Gallbladder (tissue), 1 donor: ENCODE data around the genes TFAP2B and IL17F.

DNA sequence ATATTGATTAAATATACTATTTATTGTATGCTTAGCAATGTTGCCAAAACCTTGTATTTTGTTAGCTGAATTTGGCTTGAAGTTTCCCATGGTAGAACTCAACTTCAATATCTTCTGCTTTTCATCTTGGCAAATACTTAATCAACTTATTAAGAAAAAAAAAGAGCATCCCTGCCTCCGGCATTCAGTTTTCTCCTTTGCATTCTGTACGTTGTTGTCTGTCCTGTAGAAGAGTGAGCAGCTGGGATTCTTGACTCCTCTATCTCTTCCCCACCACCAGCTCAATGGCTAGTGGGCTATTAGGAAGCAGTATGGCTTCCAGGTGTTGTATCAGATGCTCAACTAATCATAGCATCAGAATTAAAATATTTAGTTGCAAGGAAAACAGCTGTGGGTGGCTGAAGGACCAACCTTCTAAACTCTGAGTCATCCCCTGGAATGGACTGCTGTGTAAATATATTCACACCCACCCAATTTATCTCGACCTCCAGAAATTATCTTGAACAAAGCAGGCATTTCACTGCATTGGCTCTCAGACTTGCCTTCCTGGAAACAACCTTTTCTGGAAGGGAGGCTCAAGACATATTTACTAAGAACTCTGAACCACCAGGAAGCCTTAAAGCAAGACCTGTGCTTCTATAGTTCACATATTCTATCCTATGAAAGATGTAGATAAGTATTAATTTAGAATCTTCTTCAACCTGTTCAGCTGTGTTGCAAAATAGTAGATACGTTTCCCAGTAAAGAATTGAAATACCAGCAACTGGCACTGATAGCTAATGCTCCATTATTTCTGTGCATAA is 57.2 kb upstream of the CD2AP start:
- PRO-cap, result no peak

- PRO-cap, result no peak
Observed at GRCh38 chr6:47477165-47477323, 545 bp upstream of the CD2AP start.

DNA sequence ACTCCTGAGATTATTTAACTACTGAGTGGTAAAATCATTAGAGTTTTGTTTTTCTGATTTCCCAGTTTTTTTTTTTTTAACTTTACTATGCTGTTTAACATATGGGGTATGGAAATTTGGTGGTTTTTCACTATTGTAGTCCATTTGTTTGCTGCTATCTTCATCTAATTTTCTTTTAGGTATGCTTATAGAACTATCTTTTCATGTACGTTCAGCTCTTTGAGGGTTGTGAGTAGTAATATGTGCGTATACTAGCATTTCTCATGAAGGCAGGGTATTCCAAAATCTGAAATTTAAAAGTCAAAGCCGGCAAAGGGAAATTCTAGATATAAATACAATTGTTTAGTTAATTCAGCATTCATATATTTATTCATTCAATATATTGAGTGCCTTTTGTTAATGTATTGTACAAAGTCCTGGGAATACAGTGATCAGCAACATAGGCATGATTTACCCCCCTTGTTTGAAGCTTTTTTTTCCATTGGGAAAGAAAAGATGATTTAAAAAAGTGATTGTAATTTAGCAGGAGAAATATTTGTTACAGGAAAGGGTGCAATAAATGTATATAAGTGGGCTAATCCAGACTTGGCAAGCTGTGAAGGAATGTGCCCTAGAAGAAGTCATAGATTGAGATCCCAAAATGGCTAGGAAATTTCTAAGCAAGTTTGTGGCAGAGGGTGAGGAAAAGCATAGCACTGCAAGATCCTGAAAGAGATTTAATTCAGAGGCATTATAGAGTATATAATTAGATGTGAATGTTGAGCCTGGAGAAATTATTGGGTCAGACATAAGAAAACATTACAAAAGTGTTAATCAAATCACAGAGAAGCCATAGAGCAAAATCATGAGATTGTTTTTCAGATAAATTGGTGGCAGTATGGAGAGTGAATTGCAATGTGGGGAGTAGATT is 89.7 kb downstream of the CD2AP start:
- PRO-cap, result no peak

GRCh38 chr6:47597532-47597922 is 100.9 kb upstream of the ADGRF4 start:
- PRO-cap, result no peak

DNA sequence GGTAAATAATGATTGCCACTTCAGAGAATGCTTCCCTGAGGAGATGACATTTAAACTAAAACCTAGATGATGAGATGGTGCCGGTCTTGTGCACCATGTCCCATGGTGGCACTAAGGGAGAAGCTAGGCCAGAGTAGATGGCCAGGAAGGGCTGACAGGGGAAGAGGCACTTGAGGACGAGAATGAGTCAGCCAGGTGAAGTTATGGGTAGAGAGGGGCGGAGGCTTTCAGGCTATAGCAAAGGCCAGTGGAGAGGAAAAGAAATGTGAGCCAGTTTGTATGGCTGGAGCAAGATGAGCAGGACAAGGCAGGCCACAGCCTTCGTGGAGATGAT is 44.7 kb upstream of the ADGRF4 start:
- PRO-cap, result no peak

DNA sequence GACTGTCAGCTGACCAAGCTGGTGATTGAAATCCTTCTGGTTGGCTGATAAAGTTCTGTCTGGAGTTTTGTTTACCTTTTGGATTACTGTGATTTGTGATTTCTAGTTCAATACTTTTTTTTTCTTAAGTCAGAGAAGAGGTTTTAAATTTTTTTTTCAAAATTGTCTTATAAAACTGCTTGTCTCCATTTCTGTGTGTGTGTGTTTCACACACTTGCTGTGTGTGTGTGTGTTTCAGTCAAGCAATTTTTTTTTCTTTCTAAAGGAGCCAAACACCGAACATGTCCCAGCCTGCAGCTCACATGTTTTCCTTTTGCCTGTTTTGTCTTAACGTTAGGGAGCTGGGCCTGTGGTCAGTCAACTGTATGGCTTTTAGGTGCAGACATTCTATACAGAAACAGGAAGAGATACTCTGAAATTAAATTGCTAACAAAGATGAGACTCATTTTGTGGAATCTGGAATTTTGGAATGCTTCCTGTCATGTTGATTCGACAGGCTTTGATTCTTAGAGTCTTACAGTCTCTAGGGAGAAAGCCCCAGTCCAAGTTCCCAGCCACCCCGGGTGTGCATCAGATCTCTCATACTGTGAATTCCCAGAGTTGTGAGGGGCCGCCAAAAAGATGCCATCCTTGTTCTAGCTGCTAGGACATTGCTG is 28.4 kb upstream of the ADGRF4 start:
- PRO-cap, result no peak

DNA sequence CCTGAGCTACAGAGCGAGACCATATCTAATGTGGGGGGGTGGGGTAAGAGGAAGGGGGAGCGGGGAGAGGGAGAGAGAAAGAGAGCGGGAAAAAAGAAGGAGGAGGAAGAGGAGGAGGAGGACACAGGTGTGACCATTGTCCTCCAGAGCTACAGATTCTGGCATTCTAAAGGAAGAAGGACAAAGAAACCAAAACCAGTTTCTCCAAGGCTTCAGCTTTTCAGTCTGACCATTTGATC is 542 bp upstream of the C6orf141 start:
- PRO-cap, result no peak

DNA sequence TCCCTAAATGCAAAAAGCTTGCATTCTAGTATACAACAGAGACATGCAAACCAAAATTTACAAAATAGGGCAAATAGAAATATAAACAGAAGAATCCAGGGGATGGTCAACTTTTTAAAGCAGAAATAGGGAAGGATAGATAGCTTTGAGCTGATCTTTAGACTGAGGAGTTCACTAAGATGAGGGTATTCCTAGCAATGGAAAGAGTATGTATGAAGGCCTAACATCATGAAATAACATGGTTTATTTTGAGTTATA is 296.1 kb upstream of the TFAP2D start:
- PRO-cap, result no peak

DNA sequence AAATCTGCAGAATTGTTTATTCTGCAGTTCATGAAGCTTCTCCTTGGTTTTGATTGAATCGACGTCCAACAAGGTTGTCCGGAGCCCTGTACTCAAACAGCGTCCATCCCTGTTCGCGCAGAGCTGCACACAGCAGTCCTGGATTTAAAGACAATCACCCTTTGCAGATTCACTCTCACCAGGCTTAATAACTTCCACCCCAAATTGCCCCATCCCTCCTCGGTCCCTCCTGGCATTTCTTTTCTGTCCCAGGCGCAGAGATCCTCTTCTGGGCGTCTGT is 1.4 kb upstream of the TFAP2B start:
- PRO-cap, result no peak

DNA sequence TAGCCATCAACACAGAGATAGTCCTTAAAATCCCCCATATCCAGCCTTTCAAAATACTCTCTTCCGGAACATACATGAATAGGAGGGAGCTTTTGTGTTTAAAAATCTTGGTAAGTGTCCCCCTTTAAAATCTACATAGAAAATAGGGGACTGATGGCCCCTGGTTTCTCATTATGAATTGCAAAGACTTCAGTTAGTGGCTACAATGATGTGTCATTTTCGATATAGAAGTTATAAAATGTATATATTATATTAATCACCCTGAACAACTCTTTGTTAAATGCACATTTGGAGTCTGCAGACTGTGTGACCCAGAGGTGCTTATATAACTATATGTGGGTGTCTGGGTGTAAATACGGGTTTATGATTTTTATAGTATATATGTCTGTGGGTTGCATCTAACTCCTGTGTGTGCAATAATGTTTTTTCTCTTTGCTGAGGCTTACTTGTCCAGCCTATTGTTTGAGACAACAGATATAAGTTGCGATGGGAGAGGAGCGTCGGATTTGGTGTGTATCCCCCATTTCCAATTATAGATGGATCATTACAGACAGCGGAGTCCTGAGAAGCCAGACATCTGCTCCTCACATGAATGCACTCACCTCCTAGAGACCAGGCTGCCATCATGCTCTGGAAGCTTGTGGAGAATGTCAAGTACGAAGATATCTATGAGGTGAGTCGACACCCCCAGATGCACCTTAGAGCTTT is at the start of gene TFAP2B:
TSS of gene TFAP2B (plus strand) at position 572 of the 708 bp plus-strand sequence.
- PRO-cap, result no peak

GRCh38 chr6:50842386-50842705 is 23.7 kb downstream of the TFAP2B start:
- PRO-cap, result no peak

GRCh38 chr6:50846417-50846800 is 27.7 kb downstream of the TFAP2B start:
- PRO-cap, result no peak

DNA sequence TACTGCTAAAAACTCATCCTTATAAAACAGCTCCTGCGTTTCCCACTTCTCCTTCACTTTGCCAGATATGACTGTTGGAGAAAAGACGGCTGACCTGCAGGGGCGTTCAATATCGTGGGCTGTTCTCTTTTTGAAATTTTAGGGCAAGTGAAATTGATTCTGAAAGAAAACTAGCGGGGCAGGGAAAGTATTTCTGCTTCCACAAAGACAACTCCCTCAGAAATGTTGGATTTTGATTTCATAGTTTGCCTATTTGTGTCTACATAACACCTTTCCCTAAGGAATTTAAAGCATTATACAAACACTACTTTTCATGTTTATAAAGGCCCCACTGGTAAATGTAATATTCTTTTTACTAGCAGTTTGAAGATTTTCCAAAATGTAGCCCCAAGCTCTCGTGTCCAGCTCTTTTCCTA is 206.9 kb downstream of the TFAP2B start:
- PRO-cap, result no peak

- PRO-cap, result no peak
Observed at GRCh38 chr6:52124566-52125224, 37.3 kb upstream of the PKHD1 start.

DNA sequence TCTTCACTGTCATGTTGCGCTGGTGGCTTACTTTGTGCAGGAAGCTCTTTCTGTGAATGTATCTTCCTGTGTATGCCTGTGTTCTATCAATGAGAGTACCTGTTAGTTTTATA is at the start of gene IL17F:
TSS of gene IL17F (minus strand) at position 84 of the 113 bp plus-strand sequence.
- PRO-cap, result no peak

DNA sequence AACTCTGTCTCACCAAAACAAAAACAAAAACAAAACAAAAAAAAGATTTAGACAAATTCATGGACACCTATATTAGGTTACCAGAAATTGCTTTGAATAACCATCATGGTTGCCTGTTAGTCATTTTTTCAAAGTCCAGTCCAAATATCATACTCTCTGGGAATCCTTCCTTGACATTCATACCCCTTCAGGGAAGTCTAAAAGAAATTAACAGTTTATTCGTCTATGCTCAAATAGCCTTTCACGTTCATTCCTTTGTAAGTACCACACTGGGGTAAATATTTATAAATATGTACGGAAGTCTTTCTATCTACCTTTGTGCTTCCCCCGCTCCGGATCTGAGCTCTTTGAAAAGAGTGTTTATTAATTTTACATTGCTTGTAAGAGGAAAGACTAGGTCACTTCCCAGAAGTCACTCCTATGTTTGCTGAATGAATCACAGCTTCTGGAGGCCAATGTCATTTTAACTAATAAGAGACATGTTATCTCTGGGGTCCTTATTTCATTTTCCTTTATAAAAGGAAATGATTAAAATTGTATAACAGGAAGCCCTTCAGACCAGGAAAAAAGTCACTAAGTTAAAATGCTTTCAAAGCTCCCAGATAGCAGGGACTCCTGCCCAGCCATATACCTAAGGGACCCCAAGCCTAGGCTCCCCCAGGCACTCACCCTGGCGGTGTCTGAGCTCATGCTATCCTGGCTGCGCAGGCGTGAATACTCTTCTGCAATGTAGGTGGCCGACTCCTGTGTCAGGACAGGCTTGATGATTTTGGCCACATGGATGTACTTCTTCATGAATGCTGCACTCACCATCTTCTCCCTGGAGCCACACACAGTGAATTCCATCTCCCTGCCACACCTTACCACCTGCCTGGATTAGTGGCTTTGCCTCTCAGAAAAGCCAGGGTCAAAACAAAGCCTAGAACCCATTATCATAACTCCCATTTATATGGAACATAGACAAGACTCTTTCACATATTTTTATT is 12.6 kb downstream of the MCM3 start:
- PRO-cap, result unidirectional peak, minus-strand start at position 340 of the sequence

DNA sequence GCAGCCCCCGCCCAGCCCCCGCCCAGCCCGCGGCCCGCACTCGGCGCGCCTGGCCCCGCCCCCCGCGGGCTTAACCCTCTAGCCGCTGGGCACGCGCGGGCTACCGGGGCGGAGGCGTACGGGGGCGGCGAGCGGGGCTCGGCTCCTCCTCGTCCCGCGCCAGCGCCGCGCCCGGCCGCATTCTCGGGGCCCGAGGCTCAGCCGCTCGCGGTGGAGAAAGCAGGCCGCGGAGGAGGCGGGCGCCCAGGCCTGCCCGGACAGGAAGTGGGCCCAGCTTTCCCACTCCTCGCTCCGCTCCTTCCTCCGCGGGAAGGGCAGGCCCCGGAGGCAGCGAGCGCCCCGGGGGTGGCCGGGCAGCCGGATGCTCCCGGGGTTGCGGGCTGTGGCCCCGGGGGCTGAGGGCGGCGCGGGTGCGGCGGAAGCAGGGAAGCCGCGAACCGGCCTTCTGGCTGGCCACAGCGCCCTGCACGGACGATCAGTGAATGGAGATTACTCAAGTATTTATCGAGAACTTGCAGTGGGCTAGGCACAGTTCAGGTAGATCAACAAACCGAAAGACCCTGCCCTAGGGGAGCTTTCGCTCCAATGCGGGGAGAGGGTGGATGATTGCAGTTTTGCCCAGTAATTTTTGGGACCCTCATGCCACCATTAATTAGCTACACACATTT is 389 bp upstream of the TRAM2 start:
- PRO-cap, result bidirectional peak, plus-strand start at position 39 of the sequence, minus-strand start outside the sequence; bidirectional peak, plus-strand start at position 180 of the sequence, minus-strand start at position 316 of the sequence; bidirectional peak, plus-strand start at position 471 of the sequence, minus-strand start at position 447 of the sequence

- PRO-cap, result no peak
Observed at GRCh38 chr6:53287756-53288280, 60.9 kb downstream of the ELOVL5 start.

- PRO-cap, result unidirectional peak, minus-strand start at chr6:53302821
Observed at GRCh38 chr6:53302629-53303268, 46.0 kb downstream of the ELOVL5 start.

DNA sequence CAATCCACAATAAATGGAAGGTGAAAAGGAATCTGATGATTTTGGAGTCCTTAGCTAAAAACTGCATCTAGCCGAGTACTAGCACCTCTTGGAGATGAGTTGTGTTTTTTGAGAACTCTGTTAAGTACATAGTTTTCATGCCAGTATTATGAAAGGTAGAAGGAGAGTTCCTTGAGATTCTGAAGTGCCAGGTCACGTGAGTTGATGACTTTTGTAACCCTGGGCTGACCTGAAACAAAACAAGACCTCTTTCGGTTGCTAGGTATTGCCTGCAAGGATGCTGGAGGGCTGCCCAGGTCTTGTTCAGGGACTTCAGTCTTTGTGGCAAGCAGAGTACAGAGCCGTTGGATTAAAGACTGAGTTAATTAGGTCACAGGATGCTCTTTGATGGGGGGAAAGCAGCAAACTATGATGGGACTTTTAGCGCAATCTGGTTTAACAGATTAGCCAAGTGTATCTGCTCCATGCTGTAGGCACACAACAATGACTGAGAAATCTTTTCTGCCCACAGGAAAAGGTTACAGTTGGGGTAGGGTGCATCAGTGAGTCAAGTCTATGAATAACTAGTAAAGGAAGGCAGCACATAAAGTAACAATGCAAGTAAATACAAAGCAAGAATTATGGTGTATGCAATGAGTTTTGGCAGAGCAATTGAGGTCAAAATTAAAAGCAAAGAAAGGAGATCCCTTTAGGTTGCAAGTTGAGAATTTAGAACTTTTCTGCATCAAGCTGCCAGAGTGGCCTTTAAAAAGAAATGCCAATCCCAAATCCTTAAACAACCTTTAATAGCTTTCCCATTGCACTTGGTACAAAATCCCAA is 12.9 kb upstream of the ELOVL5 start:
- PRO-cap, result no peak